A375 (cell line): ENCODE results near the gene FAM20A.

GRCh38 chr17:68461480-68462053 lies 4.3 kb upstream of the WIPI1 start:
- RAMPAGE, long total RNA, result no peak

DNA sequence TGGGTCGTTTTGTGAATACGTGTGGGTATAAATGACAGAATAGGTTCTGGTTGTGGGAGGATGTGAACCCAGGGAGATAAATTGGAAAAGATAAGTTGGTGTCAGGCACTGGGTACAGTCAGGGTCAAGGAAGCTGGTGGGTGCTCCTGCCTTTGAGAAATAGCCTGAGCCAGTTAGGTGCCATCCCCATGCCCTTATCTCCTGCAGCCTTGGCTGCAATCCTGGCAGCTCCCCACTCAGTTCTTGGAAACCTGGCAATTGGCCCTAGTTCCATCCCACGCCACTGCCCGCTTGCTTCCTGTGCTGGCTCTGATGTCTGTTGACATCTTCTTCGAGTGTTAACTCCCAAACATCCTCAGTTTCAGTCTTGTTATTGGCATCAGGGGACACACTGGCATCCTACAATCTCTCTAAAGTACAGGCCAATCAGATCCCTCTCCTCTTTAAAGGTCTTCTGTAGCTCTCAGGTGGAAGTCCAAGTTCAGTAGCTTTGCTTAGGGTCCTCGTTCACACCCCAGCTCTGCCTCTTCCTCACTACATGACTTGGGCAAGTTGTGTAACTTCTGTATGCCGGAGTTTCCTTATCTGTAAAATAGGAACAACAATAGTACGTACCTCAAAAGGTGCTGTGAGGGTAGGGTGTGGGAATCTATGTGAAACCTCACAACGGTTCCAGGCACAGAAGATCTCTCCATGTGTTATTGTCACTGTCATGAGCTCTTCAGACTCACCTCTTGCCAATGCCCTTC lies 13.6 kb upstream of the PRKAR1A start:
- RAMPAGE, long total RNA, result no peak

DNA sequence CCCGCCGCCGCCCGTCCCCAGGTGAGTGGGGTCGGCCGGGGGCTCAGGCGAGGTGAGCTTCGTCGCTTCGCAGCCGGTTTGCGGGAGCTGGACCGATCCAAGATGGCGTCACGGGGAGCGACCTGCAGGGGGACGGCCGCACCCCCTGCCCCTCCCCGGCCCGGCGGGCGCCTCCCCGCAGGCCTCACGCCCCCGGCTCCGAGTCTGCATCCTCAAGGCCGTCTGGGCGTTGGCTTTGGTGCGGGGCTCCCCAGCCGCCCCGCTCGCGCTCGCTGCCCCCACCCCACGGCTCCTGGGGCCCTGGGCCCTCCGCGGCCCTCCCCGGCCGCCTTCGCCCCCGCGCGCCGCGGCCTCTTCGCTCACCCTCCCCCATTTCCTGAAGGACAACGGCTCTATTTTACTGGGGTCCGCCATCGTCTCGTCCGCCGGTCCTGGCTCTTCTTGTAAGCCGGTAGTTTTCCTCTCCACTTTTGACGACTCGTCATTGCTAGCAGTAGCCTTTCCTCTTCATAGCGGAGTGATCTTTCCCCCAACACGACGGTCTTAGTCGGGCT lies 375 bp downstream of the PRKAR1A start:
- RAMPAGE, long total RNA, result no peak

GRCh38 chr17:68516805-68517072 lies 4.5 kb downstream of the PRKAR1A start:
- RAMPAGE, long total RNA, result no peak

DNA sequence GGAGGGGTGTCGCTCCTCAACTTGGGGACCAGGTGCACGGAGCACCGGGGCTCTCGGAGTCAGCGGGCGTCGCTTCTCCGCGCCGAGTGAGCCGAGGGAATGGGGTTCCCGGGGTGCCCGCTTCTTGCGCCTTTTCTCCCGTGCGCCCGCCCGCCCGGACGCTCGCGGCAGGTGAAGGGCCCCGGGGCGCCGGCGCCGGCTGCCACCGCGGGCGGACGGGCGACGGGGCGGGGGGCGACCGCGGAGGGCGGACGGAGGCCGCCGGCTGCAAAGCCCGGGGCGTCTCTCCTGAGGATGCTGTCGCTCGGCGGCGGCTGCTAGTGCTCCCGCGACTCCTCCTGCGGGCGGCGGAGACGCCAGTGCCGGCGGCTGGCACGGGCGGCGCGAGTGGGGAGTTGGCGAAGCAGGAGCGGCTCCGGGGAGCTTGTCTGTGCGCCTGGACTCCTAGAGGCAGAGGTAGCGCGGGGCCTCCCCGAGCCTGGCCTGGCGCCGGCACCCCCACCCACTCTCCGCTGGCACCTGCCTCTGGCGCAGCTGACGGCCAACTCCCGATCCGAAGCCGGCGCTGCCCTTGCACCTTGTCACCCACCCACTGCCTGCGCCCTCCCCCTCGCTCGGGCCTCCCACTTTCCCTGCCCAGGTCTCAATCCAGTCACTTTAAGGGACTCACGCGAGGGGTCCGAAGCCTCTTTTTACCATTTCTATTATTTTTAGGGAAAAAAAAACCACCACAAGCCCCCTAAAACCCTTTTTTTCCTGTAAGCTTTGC lies at the start of gene FAM20A:
Gene FAM20A, minus strand, starts transcription at position 547 of the 769 bp plus-strand sequence.
- RAMPAGE, long total RNA, result no peak

DNA sequence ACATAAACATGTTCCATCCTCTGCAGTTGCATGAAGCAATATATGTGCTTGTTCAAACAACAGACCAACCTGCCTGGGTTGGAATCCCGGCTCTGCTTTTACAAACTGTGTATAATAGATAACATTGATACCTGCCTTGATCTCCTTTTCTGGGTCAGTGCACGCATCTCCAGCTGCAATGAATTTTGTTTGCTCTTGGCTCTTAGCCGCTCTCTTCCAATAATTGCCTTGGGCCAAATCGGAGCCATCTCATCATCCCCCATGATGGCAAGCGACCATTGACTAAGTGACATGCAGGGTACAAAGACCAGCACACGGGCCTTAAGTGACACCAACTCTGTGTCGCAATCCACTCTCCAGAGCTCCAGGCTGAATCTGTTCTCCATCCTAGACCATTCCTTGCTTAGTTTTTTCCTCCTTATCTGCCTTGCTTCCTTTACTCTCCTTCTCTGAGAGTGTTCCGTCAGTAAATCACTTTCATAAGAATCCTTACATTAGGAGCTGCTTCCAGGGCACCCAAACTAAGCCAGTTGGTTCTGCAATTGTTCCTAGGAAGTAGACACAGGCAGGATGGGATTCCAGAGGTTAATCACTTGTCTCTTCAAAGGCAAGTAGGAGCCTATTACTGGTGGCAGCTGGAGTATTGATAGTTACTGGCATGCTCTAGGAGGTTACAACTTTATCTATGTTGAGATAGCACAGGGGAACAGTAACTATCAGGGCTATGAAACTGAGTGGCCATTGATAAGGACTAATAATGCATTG lies 134.2 kb downstream of the ABCA8 start:
- RAMPAGE, long total RNA, result no peak

- RAMPAGE, long total RNA, result no peak
Measured at GRCh38 chr17:68963187-68963523, 8.0 kb upstream of the ABCA8 start.

DNA sequence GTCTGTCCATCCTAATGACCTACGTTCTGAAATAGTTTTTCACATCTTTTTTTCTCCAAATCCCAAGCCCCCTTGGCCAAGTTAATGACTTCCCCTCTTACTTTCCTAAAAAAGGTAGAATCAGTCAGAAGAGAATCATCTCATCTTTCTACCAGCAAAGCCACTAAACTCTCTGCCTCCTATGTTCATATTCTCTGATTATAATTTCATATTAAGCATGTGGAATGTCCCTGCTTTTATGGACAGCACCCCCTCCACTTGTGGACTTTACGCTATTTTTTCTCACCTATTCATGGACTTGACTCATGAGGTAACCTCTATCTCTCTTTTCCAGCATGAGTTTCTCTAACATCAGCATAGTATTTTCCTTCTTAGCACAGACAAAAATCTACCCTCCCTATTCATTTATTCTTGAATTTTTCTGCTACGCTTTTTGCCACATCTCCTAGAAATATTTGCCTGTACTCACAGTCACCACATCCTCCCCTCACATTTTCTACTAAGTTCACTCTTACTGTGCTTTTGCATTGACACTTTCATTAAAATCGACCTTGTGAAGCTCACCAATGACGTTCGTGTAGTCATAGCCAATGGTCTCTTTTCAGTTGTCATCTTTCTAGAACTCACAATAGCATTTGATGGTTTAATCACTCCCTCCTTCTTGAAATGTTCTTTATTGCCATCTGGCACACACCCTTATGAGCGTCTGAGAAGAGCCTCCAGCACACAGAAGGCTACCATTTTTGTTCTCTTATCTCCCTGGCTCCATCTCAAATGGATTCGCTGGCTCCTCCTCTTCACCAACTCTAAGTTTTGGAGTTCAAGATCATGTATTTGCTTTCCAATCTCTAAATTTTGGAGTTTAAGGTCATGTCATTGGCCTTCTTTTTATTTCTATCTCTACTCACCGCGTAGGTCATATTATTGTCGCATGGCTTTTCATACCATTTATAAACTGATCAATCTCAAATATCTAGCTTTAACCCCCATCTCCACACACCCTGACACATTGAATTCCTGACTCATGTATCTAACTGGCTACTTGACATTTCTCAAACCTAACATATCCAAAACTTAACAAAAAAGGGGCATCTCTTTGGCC lies 39.7 kb upstream of the ABCA8 start:
- RAMPAGE, long total RNA, result no peak

DNA sequence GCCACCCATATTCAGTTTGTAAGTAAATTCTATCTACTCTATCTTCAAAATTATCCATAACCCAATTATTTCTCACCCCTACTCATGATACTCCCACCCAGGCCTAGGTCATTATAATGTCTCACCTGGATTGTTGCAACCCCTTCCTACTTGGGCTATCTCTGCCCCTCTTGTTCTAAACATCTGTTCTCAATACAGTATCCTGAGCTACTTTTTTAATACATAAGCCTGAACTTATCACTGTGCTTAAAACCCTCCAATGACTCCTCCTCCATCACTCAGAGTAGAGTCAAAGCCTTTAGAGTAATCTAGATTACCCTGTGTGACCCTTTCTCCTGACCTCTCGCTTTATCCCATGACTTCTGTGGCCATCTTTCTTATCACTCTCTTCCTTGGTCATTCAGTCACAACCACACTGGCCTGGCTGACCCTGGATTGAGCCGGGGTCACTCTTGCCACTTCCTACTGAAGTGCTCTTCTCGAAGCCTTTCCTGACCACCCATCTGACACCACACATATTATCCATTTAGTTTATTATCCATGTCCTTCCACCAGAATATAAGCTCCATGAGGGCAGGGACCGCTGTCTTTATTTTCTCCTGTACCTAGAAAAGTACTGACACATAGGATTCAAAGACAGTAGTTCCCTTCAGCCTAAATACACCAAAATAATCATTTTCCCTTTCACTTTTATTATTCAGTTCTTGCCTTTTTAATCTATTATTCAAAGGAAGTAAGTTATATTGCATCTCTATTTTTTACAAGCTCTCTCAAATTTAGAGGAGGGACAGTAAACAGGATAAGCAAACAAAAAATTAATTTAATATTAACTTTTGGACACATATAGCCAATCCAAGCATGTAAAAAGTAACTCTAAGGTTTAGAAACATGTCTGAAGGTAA lies 28.0 kb upstream of the ABCA9 start:
- RAMPAGE, long total RNA, result no peak

- RAMPAGE, long total RNA, result no peak
Measured at GRCh38 chr17:69235238-69235725, 6.7 kb upstream of the ABCA10 start.

- RAMPAGE, long total RNA, result no peak
Measured at GRCh38 chr17:72113689-72114309, 7.0 kb upstream of the SOX9 start.

- RAMPAGE, long total RNA, result no peak
Measured at GRCh38 chr17:72117048-72117595, 3.7 kb upstream of the SOX9 start.

DNA sequence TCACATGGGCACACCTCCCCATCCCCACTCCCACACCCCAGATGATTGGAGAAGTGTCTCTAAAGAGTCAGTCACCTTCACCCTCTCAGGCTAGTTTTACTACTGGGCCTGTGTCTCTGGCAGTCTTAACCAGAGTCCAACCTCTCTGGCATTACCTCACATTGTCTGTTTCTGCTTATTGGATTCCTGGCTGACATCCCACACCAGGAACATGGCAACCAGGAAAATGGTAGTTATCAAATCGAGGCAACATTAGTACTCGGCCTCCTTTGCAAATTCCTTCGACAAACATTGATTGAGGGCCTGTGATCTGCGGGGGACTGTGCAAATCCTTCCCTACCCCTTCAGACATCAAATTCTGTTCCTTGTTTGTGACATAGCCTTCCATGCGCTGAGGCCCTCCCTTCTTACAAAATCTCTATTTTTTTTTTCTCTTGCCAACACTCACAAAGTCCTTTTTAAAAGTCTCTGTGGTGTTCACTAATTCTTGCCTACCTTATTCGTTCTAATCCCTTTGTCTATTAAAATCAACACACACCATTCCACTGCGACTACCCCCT lies 6.4 kb downstream of the SOX9 start:
- RAMPAGE, long total RNA, result no peak

DNA sequence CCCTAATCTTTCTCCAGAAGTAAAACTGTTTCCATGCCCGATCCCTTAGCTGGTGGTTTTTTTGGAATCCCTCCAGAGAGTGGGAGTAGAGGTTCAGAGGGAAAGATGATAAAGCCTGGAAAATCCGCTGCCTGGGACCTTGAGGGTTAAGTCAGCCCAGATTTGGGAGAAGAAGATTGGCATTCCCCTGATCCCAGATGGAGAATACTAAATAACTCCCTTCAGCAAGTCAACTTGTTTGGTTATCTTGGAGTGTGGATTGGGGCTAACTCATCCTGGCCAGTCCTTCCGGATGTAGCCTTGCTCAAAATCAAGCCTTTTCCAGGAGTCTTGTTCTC lies 71.4 kb downstream of the SOX9 start:
- RAMPAGE, long total RNA, result no peak

DNA sequence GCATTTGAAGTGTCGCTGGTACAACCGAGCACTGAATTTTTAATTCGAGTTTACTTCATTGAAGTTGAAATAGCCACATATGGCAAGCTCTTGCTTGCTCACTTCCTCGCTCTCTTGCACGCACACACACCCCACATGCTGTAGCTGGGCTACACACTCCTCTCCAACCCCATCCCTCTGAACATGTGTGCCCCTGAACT lies 216.8 kb downstream of the SOX9 start:
- RAMPAGE, long total RNA, result no peak

DNA sequence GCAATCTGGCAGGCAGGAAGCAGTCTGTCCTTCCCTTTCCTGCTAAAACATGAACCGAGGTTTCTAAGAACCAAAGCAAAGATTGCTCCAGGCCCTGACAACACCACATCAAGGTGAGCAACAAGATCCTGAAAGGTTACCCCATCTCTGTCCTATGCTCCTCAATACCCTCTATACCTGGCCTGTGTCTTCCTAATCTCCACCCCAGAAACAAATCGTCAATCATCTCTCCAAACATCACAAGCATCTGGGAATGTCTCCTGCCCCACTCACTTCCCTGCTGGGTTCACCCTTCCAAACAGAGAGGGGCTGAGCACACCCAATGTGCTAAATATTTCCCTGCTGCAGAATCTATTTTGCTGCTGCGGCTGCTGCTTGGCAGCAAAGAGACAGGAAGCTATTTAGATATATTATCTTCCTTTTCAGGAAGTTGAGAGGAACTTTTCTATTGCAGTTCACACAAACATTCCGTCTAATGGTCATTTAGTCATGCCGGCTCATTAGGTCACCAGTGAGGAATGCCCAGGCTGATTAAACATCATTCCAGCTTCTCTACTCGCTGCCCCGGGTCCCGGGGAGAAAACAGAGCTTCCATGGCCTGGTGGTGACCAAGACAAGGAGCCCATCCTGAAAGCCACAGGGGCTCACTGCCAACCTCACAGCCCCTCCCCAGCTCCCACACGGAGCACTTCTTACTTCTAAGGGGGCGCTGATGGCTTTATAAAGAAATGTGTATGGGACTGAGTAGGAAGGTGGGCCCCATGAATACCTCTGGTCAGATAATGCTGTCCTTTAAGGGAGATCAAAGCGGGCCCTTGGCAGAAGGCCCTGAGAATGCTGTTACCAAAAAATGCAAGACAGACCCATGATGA lies 218.1 kb downstream of the SOX9 start:
- RAMPAGE, long total RNA, result no peak

GRCh38 chr17:72397888-72398313 lies 277.1 kb downstream of the SOX9 start:
- RAMPAGE, long total RNA, result no peak

GRCh38 chr17:72420990-72421693 lies 300.3 kb downstream of the SOX9 start:
- RAMPAGE, long total RNA, result no peak

- RAMPAGE, long total RNA, result no peak
Measured at GRCh38 chr17:72422718-72423600, 302.1 kb downstream of the SOX9 start.

- RAMPAGE, long total RNA, result no peak
Measured at GRCh38 chr17:72494371-72495215, 373.8 kb downstream of the SOX9 start.